Measurements from ENCODE around the gene MYLK4.

GRCh38 chr6:2732637-2733103 lies 18.1 kb downstream of the MYLK4 start:
- PRO-cap, result bidirectional peak, plus-strand start at chr6:2732971, minus-strand start at chr6:2732809
- RAMPAGE, long total RNA, 2 experiments, result no peak in any of the 2 experiments

DNA sequence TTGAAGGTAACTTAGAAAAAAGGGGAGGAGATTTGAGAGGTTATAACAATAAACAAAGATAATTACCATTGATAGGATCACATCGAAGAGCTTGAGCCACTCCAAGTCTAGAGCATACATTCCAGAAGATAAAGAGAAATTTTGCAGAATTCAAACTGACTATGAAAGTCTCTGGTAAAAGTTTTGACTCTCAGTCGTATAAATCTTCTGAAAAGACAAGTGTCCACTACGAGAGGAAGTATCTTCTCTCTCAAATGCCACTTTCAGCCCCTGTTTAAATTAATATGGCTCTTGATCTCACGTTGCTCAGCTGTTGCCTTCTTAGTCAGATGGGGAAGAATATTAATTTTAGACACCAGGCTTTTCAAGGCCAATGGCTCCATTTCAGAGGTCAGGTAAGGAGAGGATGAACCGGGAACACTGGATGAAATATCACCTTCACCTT lies at the start of gene MYLK4:
TSS of gene MYLK4 (minus strand) at position 253 of the 445 bp plus-strand sequence.
- PRO-cap, result no peak
- RAMPAGE, long total RNA, 2 experiments, result no peak in any of the 2 experiments

DNA sequence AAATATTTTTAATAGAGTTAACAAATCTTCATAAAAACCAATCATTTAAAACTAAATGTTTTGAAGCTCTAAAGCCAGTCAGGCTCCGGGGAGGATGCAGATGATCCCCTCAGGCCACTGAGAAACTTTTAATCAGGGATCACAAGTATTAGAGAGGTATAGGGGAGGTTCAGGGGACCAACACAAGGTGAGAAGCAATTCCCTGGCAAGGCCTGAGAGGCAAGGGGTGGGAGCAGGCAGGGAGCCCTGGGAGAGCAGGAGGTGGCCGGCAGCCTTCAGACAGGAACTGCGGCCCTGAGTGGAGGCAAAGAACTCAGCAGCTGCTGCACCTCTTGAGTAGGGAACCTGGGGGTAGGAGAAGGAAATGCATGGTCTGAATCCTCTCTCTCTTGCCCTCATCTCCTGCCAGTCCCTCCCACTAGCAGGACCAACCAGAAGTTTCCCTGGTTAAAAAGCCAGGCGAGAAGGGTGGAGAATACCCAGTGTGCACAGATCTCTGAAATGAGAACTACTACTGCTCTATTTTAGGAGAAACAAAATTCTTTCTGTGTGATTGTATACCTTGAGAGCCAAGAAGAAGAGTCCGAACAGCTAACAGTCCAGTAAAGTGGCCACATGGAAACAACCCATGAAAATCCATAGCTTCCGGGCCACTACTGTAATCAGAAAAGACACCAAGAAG lies 25.3 kb downstream of the WRNIP1 start:
- PRO-cap, result bidirectional peak, plus-strand start at position 458 of the sequence, minus-strand start at position 288 of the sequence
- RAMPAGE, long total RNA, 2 experiments, result no peak in any of the 2 experiments

GRCh38 chr6:2853543-2854240 lies 12.0 kb upstream of the SERPINB1 start:
- PRO-cap, result unidirectional peak, plus-strand start at chr6:2853855; unidirectional peak, plus-strand start at chr6:2853919; unidirectional peak, minus-strand start at chr6:2854149
- RAMPAGE, long total RNA, 2 experiments, result no peak in any of the 2 experiments

- PRO-cap, result no peak
- RAMPAGE, long total RNA, 2 experiments, result no peak in any of the 2 experiments
Measured at GRCh38 chr6:3153498-3153963, 3.8 kb downstream of the TUBB2A start.

GRCh38 chr6:3171248-3171683 lies 13.9 kb upstream of the TUBB2A start:
- PRO-cap, result no peak
- RAMPAGE, long total RNA, 2 experiments, result no peak in any of the 2 experiments

- PRO-cap, result unidirectional peak, minus-strand start at chr6:3281838
- RAMPAGE, long total RNA, 2 experiments, result no peak in any of the 2 experiments
Measured at GRCh38 chr6:3281761-3282163, 23.0 kb downstream of the PSMG4 start.

GRCh38 chr6:3403116-3403691 lies 53.6 kb downstream of the SLC22A23 start:
- PRO-cap, result no peak
- RAMPAGE, long total RNA, 2 experiments, result no peak in any of the 2 experiments

GRCh38 chr6:3561636-3562044 lies 104.8 kb upstream of the SLC22A23 start:
- PRO-cap, result no peak
- RAMPAGE, long total RNA, 2 experiments, result no peak in any of the 2 experiments

- PRO-cap, result no peak
- RAMPAGE, long total RNA, 2 experiments, result no peak in any of the 2 experiments
Measured at GRCh38 chr6:3838970-3839663, 10.1 kb upstream of the FAM50B start.

DNA sequence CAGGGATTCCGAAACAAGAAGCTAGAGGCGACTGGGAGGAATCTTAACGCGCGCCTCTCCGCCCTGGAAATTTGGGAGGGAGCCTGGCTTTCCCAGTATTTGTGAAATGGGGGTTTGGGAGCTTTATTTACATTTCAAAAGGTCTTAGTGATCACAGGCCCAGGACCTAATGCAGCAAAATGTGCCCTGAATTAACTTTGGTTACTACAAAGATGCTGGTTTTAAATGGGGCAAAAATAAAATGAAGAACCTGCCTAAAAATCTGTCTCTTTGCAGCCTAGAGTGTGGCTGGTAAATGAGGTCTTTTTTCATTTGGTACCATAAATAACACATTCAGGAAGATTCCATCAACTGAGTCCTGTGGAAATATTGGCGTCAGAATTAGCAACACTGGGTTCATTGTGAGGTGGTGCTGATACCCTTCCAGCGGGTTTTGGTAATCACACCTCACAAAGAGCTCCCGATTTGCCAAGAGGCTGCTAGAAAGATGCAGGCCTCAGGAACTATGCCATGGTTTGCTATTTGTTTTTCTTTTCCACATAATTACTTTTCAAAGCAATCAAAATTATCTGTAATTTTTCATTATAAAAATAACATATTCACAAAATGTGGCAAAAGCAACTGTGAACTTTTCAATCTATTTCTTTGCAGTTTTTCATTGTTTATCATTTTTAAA lies 55.3 kb downstream of the FAM50B start:
- PRO-cap, result no peak
- RAMPAGE, long total RNA, 2 experiments, result no peak in any of the 2 experiments

- PRO-cap, result unidirectional peak, minus-strand start at chr6:4021665
- RAMPAGE, long total RNA, 2 experiments, result no peak in any of the 2 experiments
Measured at GRCh38 chr6:4021537-4022851, 894 bp downstream of the PRPF4B start.

DNA sequence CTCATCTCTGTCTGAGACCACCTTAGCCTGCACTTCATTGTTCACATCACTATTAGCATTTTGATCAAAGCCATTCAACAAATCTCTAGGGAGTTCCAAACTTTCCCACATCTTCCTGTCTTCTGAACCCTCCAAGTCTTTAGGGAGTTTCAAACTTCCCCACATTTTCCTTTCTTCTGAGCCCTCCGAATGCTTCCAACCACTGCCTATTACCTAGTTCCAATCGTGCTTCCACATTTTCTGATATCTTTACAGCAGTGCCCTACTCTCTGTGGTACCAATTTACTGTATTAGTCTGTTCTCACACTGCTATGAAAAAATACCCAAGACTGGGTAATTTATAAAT lies 84.2 kb upstream of the ECI2 start:
- PRO-cap, result no peak
- RAMPAGE, long total RNA, 2 experiments, result no peak in any of the 2 experiments

GRCh38 chr6:4345173-4345891 lies 210.0 kb upstream of the ECI2 start:
- PRO-cap, result no peak
- RAMPAGE, long total RNA, 2 experiments, result no peak in any of the 2 experiments

DNA sequence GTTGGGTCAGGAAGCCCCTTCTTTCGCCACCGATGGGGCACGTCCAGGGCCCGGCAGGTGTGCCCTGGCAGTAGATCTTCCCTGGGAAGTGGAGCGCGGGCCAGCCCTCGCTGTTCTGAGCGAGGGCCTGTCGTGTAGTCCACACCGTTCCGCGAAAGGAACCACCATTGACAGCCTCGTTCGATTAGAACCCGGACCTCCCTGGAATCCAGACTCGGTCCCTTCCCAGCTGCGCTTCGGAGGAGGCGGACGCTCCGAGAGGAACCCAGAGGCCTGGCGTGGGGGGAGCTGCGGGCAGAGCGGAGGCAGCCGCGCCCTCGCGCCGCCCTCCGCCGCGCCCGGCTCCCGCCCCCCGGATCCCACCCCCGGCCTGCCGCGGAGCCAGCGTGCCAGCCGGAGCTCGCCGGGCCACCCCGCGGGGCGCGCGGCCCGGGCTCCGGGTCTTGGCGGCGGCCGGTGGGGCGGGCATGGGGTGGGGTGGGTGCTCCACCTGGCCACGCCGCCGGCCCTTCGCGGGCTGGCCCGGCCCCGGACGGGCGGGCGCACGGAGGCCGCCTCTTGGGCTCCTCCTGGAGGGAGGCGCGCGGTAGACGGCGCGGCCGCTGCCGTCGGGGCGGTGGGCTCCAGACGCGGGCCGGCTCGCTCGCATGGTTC lies 767 bp upstream of the CDYL start:
- PRO-cap, result bidirectional peak, plus-strand start at position 587 of the sequence, minus-strand start at position 261 of the sequence
- RAMPAGE, long total RNA, 2 experiments, result no peak in any of the 2 experiments

DNA sequence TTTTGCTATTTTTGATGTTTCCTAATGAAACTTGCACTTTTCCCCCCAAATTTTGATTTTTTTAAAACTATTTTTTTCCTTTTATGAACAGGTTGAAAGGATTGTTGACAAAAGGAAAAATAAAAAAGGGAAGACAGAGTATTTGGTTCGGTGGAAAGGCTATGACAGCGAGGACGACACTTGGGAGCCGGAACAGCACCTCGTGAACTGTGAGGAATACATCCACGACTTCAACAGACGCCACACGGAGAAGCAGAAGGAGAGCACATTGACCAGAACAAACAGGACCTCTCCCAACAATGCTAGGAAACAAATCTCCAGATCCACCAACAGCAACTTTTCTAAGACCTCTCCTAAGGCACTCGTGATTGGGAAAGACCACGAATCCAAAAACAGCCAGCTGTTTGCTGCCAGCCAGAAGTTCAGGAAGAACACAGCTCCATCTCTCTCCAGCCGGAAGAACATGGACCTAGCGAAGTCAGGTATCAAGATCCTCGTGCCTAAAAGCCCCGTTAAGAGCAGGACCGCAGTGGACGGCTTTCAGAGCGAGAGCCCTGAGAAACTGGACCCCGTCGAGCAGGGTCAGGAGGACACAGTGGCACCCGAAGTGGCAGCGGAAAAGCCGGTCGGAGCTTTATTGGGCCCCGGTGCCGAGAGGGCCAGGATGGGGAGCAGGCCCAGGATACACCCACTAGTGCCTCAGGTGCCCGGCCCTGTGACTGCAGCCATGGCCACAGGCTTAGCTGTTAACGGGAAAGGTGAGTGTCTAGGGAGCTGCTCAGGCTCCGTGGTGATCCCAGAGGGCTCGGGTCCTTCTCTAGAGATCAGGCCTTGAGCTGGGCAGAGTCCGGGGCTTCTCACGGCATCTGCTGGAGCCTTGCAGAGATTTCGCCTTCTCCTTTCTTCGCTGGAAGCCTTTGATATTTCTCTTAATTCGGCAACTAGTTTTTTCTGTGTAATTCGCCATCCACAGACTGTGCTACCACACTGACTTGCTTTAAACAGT lies 111.9 kb downstream of the RPP40 start:
- PRO-cap, result no peak
- RAMPAGE, long total RNA, 2 experiments, result no peak in any of the 2 experiments

- PRO-cap, result no peak
- RAMPAGE, long total RNA, 2 experiments, result no peak in any of the 2 experiments
Measured at GRCh38 chr6:4901538-4902187, 102.2 kb downstream of the RPP40 start.

- PRO-cap, result no peak
- RAMPAGE, long total RNA, 2 experiments, result no peak in any of the 2 experiments
Measured at GRCh38 chr6:5077369-5077719, 7.8 kb upstream of the PPP1R3G start.

GRCh38 chr6:5447476-5448122 lies 186.3 kb downstream of the FARS2 start:
- PRO-cap, result no peak
- RAMPAGE, long total RNA, 2 experiments, result no peak in any of the 2 experiments

GRCh38 chr6:5629571-5630453 lies 368.5 kb downstream of the FARS2 start:
- PRO-cap, result no peak
- RAMPAGE, long total RNA, 2 experiments, result no peak in any of the 2 experiments